Mesenchymal stem cell of Wharton's jelly (primary cell): ENCODE measurements around a stretch of chr3.

- CAGE, long polyA plus RNA = no peak
These were observed 12.1 kb downstream of the MRAS start for GRCh38 chr3:138360391-138360983.

GRCh38 chr3:138408880-138409079 lies 25.6 kb upstream of the ESYT3 start:
- CAGE, long polyA plus RNA = no peak

DNA sequence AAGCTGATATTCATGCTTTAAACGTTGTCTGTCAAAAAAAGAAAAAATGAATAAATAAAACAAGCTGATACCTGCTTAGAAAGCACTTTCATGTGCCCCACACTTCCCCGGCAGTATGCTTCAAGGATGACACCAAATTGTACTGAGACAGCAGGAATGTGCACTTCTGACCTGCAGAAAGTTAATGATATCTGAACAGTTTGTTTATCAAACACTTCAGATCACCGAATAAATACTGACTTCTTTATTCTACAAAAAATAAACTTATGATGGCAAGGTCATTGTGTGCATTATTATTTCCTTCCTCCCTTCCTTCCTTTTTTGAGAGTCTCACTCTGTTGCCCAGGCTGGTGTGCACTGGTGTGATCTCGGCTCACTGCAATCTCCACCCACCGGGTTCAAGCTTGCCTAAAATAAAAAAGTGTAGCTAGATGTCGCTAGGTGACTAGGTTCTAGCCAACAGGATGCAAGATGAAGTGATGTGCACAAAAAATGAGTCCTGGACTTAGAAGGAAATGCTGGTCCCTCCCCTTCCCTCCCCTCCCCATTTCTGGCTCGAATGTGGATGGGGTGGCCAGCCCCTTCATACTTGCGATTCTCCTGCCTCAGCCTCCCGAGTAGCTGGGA lies 80.3 kb downstream of the FAIM start:
- CAGE, long polyA plus RNA = no peak

DNA sequence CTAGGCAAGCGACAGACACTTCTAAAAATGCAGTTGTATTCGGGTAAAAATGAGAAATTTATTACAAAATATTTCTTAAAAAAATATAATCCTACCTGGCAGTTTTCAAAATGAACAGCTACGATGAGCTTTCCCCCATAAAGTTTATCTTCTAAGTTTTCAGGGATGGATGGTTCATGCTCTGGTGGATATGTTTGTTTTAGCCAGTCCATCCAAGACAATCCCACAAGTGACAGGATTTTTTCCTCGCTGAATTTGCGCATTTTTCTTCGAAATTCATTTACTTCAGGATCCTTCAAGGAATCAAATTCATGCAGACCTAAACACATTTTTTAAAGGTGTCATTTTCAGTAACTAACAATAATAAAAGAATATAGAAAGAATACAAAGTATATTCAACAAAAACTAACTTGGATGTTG lies 92.3 kb downstream of the PIK3CB start:
- CAGE, long polyA plus RNA = no peak

GRCh38 chr3:138786781-138787177 lies 47.9 kb downstream of the PIK3CB start:
- CAGE, long polyA plus RNA = no peak

DNA sequence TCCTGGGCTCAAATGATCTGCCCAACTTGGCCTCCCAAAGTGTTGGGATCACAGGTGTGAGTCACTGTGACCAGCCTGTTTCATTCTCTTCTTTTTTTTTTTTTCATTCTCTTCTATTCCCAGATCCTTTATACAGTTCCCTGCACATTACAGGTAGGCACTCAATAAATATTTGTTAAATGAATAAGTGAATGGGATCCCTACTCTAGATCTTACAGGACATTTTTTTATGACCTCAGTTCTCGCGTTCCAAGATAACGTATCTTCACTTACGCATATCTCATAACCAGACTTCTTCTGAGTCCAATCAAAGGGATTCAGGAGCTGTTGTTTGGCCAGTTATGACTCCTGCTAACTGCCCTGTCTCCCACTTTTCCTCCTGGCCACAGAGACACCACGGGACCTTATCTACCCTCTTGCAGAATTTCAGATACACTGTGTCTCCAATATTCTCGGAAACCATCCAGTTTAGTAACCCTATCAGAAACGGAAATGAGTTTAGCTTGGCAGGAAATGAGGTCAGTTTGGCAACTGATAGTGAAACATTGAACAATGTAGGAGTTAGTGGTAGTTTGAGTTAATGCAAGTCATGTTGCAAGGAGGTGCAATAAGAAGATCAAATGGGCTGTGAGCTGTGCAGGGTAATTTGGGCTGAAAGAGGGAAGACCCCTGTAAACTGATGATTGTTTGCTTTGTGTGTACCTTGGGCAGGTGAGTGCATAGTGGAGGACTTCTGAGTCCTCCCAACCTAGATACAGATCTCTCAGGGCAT lies 41.0 kb upstream of the PIK3CB start:
- CAGE, long polyA plus RNA = no peak

DNA sequence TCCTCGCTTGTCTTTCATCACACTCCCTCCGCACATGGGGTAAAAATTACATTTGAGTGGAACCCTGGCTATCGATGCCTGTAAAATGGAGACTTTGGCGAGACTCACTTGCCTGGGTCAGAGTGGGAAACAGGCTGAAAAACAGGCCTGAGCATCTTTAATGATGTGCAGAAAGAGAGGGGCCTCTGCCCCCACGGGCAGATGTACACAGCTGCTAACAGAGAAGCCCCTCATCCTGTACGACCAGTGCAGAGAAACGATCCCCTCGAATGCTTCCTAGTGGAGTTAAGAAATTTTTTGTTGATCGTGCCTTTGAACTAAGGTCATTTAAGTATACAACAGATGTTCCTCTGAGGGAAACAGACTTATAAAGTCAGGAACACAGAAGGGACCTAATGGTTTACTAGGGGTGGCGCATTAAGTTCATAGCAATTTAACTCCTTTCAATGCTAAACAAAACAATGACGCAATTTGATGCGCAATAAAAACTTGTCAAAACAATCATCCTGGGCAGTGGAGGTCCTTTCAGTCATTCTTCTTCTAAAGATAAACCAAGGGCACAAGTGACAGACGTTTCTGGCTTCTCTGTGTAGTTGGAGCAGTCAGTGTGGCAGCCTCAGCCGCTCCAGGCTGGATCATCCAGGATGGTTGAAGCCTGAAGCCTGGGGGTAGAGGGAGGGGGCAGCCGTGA lies 51.0 kb upstream of the MRPS22 start:
- CAGE, long polyA plus RNA = no peak

DNA sequence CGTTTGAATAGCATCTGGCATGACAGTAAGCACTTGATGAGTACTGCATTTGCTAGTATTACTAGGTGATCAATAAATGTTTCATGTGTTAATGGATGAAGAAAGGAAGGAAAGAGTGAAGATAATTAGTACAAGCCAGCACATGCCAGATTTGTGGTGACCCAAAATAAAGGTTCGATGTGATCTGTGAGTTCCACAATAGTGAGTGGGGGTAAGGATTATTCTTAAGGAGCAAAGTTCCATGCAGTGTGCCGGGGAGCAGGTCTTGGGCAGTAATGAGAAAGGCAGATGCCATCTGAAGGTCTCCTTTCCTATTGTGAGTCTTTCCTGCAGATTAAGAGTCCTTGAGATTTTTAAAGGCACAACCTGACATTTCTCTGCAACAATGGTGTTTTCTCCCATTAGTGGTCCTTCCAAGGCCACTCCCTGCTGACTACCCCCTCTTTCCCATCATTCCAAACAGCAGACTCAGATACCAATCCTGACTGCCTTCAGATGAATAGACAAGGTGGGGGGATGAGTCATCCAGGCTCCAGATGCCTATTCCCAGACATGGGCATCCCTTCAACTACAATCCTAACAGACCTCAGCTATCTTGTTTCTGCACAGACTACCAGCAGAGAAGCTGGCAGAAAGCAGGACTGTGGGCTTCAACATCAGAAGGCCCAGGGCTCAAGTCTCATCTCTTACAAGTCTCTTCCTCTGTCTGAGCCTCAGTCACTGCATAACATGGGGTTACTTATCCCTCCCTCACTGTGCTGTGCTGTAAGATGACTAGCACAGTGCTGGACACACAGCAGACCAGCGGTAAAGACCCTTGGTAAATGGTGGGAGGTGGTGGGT lies 2.3 kb downstream of the RBP1 start:
- CAGE, long polyA plus RNA = no peak

DNA sequence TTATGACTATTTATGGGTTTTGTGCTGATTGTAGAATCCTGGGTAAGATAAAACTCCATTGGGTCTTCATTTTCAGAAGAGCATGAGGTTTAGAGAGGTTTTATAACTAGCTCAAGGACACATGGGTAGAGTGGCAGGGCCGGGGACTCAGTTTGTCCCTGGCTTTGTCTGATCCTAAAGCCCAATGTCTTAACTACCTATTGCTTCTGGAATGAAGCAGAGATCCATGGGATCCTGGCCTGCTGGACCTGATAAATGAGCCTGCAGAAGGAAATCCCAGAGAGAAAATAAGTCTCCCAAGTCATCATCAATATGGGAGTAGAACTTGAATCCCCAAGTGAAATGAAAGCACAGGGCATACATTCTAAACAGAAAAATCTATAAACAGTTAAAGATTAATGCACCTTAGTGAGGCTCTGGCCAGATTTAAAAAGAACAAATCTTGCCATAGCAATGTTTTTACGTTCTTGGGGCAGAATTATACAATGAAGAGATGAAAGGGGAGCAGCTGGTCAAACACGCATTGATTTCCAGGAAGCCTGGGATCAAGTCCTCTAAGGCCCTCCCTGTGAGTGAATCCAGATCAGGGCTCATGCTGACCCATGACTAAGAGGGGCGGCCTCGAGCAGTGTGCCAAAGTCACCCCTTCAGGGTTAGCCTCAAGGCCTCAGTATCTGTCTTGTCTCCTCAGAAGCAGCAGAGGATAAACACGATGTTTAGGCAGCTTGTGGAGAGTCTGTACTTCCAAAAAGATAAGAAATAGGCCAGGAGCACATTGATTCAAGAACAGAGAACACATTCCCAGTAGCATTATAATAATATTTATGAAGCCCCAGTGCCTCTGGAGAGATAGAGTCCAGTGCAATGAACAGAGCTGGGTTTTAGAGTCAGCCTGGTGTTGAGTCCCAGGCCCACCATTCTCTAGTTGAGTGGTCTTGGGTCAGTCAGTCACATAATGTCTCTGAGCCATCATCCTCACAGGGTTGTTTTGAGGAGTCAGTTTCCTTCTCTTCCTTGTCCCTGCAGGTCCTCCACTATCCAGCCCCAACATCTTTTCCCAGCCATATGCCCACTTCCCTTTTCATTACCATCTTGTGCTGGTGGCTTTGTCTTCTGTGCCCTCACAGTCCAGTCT lies 9.2 kb upstream of the RBP1 start:
- CAGE, long polyA plus RNA = no peak

GRCh38 chr3:140310209-140310643 lies 367.6 kb upstream of the TRIM42 start:
- CAGE, long polyA plus RNA = no peak

- CAGE, long polyA plus RNA = no peak
These were observed 172.6 kb upstream of the TRIM42 start for GRCh38 chr3:140505165-140505789.

DNA sequence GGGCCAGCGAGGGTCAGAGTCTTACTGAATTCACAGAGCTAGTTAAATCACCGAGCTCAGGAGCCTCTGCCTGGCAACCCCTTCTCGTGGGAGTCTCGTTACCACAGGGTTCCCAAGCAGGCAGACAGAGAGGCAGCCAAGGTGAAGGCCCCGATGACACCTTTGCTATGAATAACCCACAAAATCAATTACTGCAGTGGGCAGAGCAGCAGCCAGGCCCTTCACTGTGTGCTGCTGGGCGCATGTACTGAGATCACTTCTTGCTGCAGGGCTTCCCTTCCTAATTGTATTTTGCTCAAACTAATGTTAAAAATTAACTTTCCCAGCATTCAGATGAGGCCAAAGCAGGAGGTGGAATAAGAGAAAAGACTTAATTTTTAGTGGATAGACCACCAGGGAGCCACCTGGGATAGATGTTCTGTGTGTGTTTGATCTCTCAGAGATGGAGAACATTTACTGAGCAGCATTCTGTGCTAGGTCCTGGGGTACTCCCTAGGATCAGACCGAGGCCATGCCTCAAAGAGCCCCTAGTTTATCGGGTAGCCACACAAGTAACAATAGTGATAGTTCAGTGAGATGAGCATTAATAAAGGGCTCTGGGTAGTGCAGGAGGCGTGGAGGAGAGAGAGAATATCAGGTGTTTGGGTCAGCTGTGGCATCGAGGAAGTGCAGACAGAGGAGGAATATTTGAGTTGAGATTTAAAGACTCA lies 57.1 kb downstream of the SPSB4 start:
- CAGE, long polyA plus RNA = no peak

DNA sequence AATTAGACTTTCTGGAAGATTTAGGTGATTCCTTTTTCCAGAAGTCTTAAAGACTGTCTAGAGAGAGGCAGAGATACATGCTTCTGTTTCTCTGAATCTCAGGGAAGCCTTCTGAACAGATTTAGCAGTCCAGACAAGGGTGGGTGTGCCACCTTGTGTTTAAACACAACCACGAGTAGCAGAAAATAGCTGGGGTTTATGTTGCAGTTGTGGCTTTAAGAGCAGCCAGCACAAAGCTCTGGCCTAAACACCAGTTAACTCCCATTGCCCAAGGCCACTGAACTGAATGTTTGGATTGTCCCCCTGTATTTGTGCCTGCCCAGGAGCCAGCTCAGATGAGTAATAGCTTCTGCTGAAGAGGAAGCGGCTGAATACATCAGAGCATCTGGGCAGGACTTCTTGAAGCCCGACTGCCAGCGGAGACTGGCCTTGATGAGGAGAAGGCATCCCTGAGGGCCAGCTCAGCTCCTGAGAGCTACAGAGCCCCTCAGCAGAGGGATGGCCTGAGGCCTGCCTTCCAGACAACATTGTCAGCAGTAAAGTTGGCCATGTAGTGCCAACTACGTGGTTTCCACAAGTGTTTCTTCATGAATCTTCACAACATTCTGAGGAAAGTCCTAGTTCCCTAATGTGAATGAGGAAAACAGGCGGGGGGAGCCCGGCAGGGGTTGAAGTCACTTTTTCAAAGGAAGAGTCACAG lies 65.9 kb upstream of the ZBTB38 start:
- CAGE, long polyA plus RNA = no peak

GRCh38 chr3:141306892-141307344 lies 61.4 kb upstream of the ZBTB38 start:
- CAGE, long polyA plus RNA = no peak

DNA sequence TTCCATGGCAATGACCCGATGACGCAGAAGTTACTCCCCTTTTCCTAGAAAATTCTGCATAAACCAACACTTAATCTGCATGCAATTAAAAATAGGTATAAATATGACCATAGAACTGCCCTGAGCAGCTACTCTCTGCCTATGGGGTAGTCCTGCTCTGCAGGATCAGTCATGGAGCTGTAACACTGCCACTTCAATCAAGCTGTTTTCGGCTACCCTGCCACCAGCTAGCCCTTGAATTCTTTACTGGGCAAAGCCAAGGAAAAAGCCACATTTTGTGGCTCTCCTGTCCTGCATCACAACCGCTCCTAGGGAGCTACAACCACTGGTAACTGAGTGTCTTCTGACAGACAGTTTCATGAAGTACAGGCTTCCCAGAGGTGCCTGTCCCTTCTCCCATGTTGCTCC lies 54.9 kb upstream of the ZBTB38 start:
- CAGE, long polyA plus RNA = no peak

DNA sequence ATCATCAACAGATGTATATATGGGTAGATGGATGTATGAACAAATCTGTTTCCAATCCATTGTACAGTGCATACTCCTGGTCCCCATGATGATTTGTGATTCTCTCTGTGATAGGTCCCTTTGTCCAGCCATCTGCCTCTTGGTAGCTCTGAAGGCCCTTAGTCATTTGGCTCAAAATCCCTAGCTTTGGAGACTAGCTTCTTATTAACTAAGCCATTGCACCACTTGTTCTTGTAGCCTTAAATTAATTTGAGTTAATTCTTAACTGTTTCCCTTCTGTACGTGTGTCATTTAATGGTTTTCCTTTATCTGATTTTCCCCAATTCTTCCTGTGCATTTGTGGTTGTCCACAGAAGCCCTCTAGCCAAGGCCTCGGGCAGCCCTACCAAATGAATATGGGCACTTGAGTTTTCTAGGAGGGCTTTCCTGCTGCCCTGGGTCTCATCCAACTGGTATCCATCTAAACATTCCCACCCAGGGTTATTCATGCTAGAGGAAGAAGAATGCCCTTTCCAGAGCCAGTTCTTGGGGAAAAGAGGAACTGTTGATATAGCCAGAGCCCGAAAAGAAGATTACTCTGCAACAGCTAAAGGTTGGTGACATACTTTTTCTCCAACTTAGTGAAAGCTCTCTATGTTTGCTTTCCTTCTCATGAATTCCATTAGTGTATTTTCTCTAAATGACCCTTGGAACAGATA lies 44.3 kb upstream of the ZBTB38 start:
- CAGE, long polyA plus RNA = no peak

DNA sequence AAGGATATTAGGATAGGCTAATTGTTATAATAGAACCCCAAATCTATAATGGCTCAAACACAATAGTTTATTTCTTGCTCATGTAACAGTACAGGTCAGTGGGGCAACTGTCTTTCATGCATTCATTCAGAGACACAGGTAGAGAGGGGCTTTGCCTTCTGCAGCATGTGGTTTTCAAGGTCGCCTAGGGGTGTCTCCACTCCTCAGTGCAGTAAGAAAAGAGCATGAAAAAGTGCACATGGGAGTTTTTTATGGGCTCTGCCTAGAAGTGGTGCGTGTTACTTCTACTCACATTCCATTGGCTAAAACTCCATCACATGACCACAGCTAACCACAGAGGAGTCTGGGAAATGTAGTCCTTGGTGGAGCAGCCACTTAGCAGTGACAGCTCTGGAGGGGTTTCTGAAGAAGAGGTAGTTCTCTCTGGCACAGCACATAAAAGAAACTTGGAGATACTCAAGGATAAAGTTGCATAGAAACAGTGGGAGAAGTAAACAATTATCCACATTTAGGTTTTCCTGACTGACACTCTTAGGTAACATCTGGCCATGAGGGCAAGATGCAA lies 1.9 kb downstream of the ZBTB38 start:
- CAGE, long polyA plus RNA = no peak

GRCh38 chr3:141386610-141387476 lies 18.5 kb downstream of the ZBTB38 start:
- CAGE, long polyA plus RNA = no peak

- CAGE, long polyA plus RNA = no peak
These were observed 37.8 kb downstream of the ZBTB38 start for GRCh38 chr3:141406000-141406693.

DNA sequence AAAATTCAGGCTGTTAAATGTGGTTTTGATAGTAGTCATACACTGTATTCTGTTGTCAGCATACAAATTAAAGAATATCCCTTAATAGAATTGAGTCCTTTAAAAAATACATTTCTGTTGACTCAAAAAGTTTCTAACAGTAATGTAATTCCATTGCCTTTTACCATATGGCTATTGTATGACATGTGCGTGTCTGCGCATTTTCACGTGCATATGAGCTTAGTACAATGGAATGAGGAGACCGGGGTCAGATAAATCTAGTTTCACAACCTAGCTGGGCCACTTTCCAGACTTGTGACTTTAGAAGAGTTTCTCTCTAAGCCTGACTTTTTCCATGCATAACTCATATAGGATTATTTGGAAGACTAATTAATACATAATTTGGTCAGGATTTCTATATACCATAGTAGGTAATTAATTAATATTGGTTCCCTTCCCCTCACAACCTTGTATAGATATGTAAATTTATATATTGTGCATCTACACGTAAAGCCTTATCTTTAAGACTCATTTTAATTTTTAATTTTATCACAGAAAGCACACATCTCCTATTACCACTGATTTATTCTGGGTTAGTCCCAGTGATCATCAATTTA lies 38.8 kb downstream of the ZBTB38 start:
- CAGE, long polyA plus RNA = no peak